Neuron (in vitro differentiated cells): ENCODE measurements around a stretch of chr15.

GRCh38 chr15:71611551-71611993 is 198.8 kb upstream of the NR2E3 start:
- PRO-cap = no peak

DNA sequence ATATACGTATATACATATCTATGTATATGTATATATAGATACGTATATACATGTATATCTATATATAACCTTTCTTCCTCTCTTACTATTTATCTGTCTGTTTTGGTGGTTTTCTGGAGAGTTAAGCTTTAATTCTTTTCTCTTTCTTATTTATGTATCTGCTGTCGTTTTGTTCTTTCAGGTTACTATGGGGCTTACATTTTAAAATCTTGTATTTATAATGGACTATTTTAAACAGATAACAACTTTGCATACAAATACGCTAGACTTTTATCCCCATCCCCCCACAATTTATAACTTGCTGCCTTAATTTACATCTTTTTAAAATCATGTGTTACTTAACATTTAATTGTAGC is 115.0 kb downstream of the NR2E3 start:
- PRO-cap = no peak

GRCh38 chr15:72167857-72168844 is 29.4 kb downstream of the GRAMD2A start:
- PRO-cap = no peak

DNA sequence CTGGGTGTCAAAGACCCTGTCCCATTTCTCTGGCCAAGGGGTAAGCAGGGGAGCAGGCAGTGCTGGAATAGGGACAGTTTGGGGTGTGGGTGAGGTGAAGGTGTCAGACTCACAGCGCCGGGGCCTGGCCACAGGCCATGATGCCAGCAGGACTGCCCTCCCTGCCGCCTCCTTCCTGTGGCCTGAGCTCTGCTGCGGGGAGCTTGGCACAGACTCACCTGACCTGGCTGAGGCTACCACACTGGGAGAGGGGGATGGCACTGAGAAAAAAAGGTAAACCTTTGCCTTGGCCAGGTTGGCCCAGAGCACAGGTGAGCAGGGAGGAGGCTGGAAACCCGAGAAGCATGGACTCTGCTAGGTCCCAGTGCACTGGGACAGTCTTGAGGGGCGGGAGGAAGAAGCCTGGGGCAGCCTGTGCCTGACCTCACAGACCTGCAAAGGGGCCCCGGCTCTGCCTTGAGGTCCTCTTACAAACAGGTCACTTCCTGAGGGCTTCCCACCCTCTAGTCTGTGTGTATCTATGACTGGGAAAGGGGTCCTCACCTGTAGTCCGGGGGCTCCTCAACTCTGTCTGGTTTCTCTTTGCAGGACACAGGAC is 28.2 kb downstream of the GRAMD2A start:
- PRO-cap = no peak

DNA sequence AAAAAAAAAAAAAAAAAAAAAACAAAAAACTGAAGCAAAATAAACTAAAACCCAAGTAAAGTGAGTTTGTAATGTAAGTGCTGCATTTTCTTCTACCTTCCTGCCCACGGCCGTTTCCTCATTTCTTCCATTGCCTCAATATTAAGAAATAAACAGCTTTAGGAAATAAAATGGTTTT is 3.3 kb downstream of the PKM start:
- PRO-cap = no peak

DNA sequence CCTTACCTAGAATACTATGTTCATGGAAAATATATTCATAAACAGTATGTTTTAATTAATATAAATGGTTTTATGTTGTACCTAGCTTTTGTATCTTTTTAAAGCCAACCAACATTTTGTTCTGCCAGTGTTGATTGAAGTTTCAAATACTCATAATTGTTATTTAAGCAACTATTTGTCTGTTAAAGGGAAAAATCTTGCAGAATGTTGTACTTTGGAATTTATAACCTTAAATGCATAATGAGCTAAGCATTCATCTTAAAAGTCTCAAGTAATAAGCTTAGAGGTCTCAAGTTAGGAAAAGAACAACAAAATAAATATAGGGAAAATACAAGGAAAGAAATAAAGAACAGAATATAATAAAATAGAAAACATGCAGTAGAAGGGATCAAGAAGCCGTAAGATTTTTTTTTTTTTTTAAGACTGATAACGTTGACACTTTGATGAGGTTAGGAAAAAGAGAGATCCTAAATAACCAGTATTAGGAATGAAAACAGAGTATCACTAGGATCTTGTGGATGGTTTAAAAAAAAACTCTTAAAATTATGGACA is 57.7 kb downstream of the ARIH1 start:
- PRO-cap = no peak

DNA sequence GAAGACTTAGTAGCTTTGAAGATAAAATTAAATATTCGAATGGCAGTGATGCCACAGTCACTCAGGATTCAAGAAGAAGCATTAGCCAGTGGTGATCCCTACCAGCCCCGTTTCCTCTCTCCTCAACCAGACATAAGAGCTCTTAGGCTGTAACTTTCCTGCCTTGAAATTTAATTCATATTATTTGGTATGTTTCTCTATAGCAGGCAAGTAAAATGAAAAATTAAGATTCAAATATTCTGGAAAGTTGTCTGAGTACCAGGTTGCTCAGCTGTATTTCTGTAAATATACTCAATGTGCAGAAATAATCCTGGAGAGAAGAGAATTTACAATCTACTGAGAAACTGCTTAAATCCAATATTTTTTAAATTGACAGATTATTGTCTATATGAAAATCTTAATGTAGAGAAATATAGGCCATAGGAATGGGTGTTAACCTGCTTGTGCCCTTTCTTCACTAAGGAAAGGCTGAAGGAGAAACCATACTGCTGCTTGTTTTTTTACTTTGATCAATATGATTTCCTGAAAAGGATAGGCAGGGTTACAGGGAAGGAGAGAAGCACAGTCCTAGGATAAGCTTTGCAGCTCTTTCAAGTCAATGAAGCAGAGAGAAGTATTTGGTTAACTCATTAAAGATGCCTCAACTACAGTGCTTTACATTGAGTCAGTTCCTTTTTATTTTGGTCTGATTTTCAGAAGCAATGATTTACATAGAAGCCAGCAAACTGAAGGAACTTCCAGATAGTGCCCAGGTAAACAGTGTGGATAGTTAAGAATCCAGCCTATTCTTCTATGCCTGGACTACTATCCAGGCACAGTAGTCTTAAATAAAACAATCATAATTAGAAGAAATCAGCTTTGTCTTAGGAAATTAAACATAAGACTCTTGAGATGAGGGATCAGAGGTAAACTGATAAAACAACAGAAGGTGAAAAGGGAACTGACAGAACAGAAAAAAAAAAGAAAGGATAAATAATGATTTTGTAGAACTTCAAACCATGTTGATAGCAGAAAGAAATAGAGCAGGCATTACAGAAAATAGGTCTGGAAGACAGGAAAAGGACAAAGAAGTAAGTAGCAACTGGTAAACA is 64.7 kb downstream of the ARIH1 start:
- PRO-cap = no peak

GRCh38 chr15:72577125-72577924 is 77.2 kb upstream of the GOLGA6B start:
- PRO-cap = no peak

GRCh38 chr15:72751313-72752093 is 32.1 kb downstream of the ADPGK start:
- PRO-cap = no peak

- PRO-cap = no peak
These were observed 1.9 kb upstream of the ADPGK start for GRCh38 chr15:72785200-72786195.

DNA sequence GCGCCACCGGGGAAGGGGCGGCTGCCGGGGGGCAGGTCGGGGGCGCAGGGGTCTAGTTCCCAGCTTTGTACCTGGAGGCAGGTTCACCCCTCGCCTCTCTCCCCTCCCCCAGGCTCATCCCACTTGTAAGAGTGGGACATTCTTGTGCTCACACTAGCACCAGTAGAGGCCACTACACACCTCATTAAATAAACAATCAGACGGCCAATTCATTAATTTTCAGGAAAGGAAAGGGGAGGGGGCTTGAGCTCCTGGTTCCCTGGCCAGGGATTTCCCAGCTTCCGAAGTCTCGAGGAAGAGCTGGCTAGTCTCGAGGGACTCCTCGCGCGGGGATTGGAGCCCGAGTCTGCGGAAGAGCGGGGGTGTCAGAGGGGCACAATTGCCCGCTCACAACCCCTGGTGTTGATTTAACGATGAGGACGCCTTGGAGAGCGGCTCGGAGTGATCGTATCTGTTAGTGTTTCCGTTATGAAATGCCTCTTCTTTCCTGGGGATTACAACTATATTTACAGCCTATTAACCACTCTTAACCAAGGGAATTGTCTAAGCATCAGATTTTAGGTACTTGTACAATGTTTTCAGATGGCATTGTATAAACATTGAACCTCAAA is 826 bp downstream of the NEO1 start:
- PRO-cap = bidirectional peak, plus-strand start at position 390 of the sequence, minus-strand start at position 146 of the sequence

DNA sequence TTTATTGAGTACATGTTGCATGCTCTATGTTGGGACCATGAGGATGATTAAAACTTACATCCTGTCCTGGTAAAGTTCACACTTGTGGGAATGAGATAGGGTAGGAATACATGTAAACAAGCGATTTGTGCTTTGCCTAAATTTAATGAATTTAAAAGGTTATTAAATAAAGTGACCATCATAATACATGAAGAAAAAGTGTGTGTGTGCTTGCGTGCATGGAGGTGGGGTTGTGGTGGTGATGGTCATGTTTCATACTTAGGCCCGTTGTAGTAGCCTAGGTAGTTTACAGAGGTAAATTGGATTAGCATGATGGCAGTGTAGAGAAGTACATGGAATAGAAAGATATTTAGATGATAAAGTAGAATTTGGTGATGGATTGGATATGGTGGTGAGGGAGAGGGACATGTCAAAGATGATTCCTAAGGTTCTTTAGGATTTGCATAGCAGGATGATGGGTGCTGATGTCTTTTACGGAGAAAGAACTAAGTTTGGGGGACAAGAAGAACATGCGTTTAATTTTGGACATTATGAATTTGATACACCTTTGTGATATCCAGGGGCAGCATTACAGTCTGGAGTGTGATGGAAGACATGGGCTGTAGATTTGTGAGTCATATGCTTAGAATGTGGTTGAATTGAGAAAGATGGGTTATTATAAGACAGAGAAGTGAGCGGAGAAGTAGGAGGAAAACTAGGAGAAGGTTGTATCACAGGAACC is 20.4 kb downstream of the NEO1 start:
- PRO-cap = no peak

- PRO-cap = no peak
These were observed 5.7 kb upstream of the HCN4 start for GRCh38 chr15:73374479-73374776.

- PRO-cap = no peak
These were observed 29.0 kb downstream of the CD276 start for GRCh38 chr15:73712657-73714051.

DNA sequence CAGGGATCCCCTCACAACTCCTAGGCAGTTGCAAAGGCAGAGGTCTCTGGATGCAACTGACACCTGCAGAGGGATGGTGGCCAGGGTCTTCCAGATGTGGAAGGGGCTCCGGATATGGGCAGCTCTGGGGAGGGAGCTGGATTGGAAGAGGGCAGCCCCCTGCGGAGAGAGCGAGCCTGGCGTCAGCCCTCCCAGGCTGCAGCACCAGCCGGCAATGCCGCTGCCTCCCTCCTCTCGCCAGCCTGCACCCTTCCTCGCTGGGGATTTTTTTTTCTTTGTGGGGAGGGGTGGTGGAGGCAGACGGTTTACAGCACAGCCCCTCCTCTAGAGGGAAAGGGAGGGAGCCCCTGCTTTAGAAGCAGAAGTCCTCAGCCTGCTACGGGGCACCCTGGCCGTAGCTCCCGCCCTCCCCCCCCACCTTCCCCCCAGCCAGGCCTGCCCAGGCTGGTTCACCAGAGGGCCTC is 1.6 kb downstream of the INSYN1 start:
- PRO-cap = bidirectional peak, plus-strand start at position 361 of the sequence, minus-strand start at position 216 of the sequence

GRCh38 chr15:73774806-73775180 is 21.6 kb upstream of the INSYN1 start:
- PRO-cap = no peak

GRCh38 chr15:73950855-73951511 is 24.7 kb downstream of the LOXL1 start:
- PRO-cap = bidirectional peak, plus-strand start at chr15:73950975, minus-strand start at chr15:73950678; bidirectional peak, plus-strand start at chr15:73951404, minus-strand start at chr15:73951041

GRCh38 chr15:73956578-73957180 is 30.4 kb downstream of the LOXL1 start:
- PRO-cap = no peak

DNA sequence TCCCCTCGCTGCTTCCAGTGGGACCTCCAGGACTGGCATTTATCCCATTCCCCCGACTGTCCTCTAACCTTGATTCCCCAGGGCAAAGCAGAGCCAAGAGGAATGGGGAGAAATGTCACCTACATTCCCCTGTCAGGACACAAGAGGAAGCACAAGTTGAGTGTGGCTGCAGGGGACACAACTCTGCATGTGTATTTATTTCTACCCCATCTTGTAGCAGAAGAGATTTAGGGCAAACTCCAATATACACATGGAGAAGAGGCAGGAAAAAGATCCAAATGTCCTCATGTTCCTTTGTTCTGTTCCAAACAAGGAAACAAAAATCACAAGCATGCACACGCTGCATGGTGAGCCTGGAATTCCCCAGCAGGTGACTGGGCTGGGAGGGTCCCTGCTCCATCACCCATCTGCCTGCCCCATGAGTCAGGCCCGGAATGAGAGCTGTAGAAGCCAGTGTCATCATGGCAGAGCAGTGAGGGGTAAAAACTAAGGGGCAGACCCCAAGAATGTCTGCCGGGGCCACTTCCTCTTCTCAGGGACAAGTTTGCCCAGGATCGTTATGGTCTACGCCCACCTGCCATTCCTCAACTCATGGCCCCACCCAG is 4.1 kb downstream of the STOML1 start:
- PRO-cap = no peak

- PRO-cap = no peak
These were observed 2.8 kb downstream of the STOML1 start for GRCh38 chr15:73989130-73989833.